Upper lobe of left lung (tissue), 5 donors: Measurements from ENCODE around the genes SSTR5, C1QTNF8, UNKL and CCDC154.

- PRO-cap, 2 experiments, result no peak in any of the 2 experiments
- RAMPAGE, long total RNA, 4 experiments, result no peak in any of the 4 experiments
Measured at GRCh38 chr16:716793-717714, 2.1 kb downstream of the METRN start.

DNA sequence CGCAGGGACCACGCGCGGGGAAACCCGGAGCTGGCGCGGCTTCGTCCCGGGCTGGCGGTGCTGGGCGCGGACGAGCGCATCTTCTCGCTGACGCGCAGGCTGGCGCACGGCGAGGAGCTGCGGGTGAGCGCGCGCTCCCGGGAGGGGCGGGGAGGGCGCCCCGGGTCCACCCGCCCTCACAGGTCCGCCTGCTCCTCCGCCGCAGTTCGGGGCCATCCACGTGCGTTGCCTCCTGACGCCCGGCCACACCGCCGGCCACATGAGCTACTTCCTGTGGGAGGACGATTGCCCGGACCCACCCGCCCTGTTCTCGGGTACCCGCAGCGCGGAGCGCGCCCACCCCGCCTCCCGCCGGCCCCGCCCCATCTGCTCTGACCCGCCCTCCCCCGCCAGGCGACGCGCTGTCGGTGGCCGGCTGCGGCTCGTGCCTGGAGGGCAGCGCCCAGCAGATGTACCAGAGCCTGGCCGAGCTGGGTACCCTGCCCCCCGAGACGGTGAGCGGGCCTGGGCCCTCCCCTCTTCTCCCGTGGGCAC is 1.3 kb downstream of the HAGHL start:
- PRO-cap, 2 experiments, result no peak in any of the 2 experiments
- RAMPAGE, long total RNA, 4 experiments, result start-site peak on the plus strand in 1 of 4 experiments, centred at position 434 of the sequence, 16 reads per replicate

- PRO-cap, 2 experiments, result no peak in any of the 2 experiments
- RAMPAGE, long total RNA, 4 experiments, result no peak in any of the 4 experiments
Measured at GRCh38 chr16:842148-842622, 41.7 kb upstream of the GNG13 start.

- PRO-cap, 2 experiments, result no peak in any of the 2 experiments
- RAMPAGE, long total RNA, 4 experiments, result no peak in any of the 4 experiments
Measured at GRCh38 chr16:854202-855158, 53.9 kb upstream of the GNG13 start.

GRCh38 chr16:903508-903884 is 67.3 kb downstream of the LMF1 start:
- PRO-cap, 2 experiments, result no peak in any of the 2 experiments
- RAMPAGE, long total RNA, 4 experiments, result no peak in any of the 4 experiments

DNA sequence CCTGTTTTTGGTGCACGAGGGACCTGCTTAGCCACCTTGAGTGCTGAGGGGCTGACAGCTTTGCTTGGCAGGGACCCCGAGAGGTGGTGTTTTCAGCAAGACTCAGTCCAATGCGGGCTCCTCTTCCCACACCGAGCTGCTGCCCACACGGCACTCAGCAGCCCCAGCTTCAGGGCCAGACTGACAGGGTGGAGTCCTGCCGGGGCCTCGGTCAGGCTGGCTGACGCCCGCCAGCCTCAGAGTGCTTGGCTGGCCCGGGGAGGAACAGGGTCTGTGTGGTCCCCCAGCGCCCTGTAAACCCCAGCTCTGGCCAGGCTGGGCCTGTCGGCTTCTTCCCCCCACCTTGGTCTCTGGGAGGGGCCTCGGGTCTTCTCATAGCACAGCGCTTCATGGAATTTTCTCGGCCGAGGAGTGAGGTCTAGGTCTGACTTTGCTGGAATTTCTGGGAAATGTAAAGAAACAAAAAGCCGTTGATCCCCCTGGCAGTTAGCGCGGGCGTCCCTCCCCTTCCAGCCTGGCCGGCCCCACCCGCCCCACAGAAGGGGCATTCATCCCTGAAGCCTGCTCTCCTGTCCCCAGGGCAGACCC is 2.6 kb downstream of the SOX8 start:
- PRO-cap, 2 experiments, result no peak in any of the 2 experiments
- RAMPAGE, long total RNA, 4 experiments, result no peak in any of the 4 experiments

DNA sequence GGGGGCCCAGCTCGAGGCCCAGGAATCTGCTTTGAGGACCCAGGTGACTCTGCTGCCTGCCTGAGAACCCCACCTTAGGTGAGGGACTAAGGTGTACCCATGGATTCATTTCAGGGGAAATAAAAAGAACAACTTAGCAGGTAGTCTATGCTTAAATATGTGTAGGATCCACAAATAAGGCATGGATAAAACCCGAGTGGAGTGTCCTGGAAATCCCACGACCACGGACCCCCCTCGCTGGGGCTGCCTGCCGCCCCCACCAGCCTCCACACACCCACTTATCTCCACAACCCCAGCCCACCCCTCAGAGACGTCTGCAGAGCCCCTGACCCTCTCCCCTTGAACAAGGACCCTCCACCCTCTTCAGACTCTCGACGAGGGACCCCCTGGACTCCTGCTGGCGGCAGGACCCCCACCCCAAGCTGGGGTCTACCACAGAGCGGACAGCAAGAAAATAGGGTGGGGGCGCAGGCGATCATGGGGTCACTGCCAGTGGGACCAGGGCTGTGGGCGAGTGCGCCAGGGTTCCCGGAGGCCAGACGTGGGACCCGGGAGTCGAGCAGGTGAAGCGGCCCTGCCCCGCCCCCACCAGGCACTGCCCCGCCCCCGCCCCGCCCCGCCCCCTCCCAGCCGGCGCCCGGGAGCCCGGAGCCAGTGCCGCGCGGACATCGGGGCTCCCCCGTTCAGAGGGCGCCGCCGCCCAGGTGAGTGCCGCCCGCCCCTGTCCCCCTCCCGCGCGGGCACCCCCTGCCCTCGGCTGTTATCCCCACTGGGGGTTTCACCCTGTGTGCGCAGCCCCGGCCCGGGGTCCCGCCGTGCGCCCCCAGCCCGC is at the start of gene SSTR5:
Gene SSTR5 (plus strand): TSS at position 629 of the 832 bp plus-strand sequence.
- PRO-cap, 2 experiments, result no peak in any of the 2 experiments
- RAMPAGE, long total RNA, 4 experiments, result no peak in any of the 4 experiments

GRCh38 chr16:1096034-1096278 is at the start of gene C1QTNF8:
C1QTNF8 (minus strand) TSS chr16:1096244.
- PRO-cap, 2 experiments, result no peak in any of the 2 experiments
- RAMPAGE, long total RNA, 4 experiments, result no peak in any of the 4 experiments

DNA sequence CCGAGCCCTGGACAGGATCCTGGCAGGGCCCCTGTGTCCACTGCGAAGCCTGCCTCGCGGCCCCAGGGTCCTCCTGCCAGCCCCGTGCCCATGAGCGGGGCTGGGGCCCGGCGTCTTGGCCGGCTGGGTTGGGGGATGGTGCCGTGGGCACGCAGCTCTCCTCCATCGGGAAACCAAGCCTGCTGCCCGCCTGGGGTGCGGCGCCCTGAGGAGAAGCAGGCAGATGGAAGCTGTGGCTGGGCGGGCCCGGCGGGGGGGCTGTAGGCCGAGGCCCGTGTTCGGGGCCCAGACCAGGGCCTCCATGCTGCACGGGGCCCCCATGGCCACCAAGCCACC is 203 bp upstream of the C1QTNF8 start:
- PRO-cap, 2 experiments, result no peak in any of the 2 experiments
- RAMPAGE, long total RNA, 4 experiments, result no peak in any of the 4 experiments

DNA sequence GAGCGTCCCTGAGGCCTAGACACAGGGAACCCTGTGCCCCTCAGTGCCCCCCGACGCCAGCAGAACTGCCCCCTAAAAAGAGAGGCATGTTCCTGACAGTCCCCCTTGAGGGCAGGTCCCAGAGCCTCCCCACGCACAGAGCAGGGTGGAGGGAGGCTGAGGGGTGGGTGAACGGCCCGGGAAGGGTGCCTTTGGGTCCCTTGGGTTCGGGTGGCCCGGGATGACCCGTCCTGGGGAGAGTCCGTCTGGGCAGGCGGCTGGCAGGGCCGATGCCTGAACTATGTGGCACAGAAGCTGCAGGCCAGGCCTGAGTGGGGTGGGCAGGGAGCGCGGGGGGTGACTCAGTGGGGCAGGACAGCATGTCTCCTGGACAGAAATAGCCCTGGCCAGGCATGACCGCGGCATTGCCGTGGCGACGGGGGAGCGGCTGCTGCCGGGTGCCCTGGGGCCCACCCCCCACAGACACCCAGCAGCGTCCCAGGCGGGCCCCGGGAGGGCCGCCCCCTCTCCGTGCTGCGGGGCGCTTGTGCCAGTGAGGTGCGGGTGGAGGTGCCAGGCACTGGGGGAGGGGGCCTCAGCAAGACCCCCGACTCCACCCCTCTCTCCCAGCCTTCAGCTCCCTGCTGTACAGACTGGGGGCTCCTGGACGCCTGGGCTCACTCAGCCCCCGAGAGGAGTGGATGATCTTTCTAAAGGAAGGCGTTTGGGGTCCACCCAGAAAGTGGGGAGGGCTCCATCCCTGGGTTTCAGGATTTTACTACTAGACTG is 1.8 kb upstream of the C1QTNF8 start:
- PRO-cap, 2 experiments, result peak in 1 of 2 experiments; most common plus-strand start position 401 of the sequence (in 1)
- RAMPAGE, long total RNA, 4 experiments, result no peak in any of the 4 experiments

DNA sequence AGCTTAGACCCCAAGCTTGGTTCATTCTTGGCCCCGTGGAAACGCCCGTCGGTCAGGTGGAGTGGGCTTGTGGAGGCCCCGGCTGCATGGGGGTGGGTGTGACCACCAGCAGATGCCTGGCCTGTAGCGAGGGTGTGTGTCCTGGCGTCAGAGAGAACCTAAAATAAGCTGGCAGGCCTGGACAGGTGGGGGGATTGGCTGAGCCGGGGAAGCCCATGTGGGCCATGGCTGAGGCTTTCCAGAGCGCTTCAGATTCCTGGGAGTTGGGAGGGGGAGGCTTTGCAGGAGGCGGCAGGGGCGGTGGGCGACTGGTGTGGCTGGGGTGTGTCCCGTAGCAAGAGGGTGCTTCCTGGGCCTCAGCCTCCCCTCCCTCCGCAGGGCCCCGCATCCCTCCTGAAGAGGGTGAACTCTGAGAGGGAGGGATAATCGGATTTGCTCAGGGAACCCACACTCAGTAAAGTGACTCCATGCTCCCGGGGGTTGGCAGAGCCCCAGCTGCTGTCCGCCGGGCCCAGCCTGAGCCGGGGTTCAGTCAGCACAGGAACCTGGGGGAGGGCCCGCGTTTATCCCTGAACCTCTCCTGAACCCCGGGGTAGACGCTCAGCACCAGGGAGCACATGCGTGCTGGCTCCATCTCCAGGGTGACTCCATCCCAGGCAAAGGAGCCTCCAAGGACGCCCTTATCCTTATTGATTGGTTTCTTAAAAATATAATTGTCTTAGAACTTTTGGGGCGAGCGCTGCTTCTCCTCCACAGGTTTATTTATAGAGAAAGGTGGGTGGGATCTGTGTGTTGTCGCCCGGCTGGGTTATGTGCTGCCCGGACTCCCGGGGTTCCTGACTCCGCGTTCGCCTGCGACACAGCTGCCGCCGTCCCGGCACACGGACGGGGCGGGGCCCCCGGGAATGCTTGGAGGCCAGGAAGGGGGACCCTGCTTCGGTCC is 3.6 kb downstream of the CACNA1H start:
- PRO-cap, 2 experiments, result no peak in any of the 2 experiments
- RAMPAGE, long total RNA, 4 experiments, result no peak in any of the 4 experiments

DNA sequence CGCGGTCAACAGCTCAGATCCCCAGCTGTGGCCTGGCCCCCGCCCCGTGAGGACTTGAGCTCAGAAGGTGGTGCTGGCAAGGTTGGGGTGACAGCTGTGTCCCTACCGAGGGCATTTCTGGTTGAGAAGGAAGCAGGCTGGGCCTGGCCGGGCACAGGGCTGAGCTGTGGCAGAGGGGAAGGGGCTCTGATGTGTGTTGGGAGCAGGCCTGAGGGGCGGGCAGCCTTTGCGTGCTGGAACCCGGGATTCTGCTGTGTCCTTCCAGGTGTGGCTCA is 5.0 kb downstream of the UBE2I start:
- PRO-cap, 2 experiments, result no peak in any of the 2 experiments
- RAMPAGE, long total RNA, 4 experiments, result no peak in any of the 4 experiments

DNA sequence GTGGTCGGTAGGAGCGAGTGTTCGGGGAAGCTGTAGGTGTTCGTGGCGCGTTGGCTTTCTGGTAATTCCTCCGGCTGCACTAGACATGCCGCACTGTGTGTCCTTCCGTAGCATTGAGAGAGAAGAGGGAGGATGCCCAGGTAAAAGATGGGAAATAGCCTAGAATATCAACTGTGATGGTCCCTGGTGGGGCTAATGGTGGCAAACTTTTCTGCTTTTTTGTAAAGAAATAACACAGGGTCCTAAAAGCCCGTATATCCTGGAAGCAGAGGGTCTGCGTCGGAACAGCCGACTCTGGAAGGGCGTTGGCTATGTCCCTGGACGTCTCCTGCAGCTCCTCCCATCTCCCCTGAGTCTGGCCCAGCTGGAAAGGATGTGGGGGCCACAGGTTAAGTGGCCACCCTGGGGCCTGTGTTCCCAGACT is 10.1 kb downstream of the UBE2I start:
- PRO-cap, 2 experiments, result no peak in any of the 2 experiments
- RAMPAGE, long total RNA, 4 experiments, result no peak in any of the 4 experiments

- PRO-cap, 2 experiments, result no peak in any of the 2 experiments
- RAMPAGE, long total RNA, 4 experiments, result start-site peak on the minus strand in 1 of 4 experiments, at chr16:1361972-1362074 at its widest, 5 reads per replicate
Measured at GRCh38 chr16:1361626-1362164, 10.0 kb downstream of the GNPTG start.

GRCh38 chr16:1365205-1365535 is 13.4 kb downstream of the GNPTG start:
- PRO-cap, 2 experiments, result no peak in any of the 2 experiments
- RAMPAGE, long total RNA, 4 experiments, result no peak in any of the 4 experiments

DNA sequence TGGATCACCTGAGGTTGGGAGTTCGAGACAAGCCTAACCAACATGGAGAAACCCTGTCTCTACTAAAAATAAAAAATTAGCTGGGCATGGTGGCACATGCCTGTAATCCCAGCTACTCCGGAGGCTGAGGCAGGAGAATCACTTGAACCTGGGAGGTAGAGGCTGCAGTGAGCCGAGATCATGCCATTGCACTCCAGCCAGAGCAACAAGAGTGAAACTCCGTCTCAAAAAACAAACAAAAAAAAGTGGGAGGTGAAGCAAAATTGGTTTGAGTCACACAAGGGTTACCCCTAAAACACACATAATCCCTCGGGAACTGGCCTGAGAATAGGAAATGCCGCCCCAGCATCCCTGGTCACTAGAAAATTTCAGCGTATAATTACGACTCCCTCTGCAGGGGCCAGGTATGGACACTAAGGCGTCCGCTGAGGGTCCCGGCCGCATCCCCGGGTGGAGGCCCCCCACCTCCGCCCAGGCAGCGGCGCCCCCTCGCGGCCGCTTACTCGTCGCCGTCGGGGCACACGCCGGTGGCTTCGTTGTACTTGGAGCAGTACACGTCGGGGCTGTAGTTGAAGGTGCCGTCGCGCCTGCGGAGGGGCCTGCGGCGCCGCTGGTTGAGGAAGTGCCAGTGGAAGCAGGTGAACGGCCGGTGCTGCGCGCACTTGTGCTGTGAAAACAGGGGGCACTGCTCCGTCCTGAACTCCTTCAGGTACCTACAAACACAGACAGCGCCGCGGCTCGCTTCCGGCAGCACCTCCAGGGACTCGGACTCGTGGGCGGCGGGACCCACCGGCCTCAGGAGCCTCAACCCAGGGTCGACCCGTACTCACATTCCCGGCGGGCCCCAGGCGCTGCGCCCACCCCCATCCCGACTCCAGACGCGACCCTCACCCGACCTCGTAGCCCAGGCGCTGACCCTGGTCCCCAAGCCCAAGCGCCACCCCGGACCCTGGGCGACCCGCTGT is 879 bp downstream of the UNKL start:
- PRO-cap, 2 experiments, result peak in 1 of 2 experiments; most common plus-strand start position 628 of the sequence (in 1)
- RAMPAGE, long total RNA, 4 experiments, result no peak in any of the 4 experiments

DNA sequence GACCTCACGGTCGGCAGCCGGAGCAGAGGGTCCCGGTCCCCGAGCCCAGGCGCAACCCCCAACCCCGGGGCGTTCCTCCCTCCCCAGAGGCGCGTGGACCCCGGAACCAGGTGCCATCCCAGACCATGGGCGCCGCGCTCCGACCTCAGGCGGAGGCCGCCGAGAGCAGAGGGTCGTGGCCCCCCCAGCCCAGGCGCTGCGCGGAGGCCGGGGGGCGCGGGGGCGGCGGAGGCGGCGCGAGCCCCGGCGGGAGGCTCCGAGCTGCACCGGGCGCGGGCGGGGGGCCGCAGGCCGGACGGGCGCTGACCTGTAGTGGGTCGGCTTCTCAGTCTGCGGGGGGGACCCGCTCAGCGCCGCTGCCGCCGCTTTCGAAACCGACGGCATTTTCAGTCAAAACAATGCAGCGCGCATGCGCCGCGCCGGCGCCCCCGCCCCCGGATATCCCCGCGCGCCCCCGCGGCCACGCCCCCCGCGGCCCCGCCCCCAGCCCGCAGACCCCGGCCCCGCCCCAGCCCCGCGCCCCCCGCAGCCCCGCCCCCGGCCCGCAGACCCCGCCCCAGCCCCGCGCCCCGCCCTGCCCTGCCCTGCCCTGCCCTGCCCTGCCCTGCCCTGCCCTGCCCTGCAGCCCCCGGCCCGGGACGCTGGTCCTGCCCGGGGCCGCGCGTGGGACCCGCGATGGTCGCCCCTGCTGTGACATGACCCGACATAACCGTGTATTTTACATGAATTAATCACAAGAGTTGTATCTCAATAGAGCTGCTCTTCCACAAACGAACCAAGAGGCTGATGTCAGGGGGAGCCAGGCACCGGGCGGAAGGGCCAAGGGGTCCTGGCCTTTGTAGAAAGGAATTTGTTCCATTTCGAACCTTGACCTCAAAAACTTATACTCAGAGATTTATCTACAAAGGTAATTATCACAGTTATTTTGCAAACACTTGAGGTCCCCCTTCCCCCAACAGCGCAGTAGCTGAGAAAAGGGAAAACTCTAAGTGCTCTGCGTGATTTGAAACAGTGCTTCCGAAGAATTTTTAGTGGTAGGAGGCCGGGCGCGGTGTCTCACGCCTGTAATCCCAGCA is at the start of gene UNKL:
Gene UNKL (minus strand): TSS at position 397 of the 1,076 bp plus-strand sequence.
- PRO-cap, 2 experiments, result peak in 2 of 2 experiments; most common plus-strand start position 612 of the sequence (in 1); most common minus-strand start position 387 of the sequence (in 1)
- RAMPAGE, long total RNA, 4 experiments, result start-site peak on the minus strand in 3 of 4 experiments, centred at positions 373 to 404 of the sequence, 21 to 126 reads per replicate

DNA sequence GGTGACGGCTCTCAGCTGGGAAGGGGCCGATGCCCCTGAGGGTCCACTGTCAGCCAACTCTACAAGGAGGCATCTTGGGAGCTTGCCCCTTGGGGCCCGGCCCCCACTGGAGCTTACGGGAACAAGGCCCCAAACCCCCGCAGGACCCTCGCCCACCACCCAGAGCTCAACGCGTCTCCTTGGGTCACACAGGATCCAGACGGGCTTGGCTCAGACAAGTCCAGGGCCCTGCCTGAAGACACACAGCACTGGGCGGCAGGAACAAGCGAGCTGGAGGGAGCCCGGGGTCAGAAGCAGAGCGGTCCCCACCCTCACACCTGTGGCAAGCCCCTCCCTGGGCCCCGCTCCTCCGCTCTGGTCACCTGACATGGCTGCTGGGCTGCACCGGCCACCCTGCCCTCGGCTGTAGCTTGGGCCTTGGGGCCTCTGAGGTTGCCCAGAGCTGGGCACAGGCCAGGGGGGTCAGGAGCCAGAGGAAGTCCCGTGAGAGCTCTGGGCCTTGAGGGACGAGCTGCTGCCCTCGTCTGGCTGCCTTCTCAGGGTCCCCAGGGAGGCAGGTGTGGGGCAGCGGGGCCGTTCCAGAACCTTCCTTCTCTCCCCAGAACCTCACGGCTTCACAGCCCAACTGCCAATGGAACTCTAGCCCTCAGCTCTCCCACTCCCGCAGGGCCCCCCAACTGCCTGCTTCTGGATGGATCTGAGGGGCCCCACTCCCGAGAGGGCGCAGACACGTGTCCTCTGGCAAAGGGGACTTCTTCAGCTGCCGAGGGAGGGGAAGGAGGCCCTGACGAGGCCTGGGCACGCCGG is at the start of gene CCDC154:
Gene CCDC154 (minus strand): TSS at position 603 of the 807 bp plus-strand sequence.
- PRO-cap, 2 experiments, result no peak in any of the 2 experiments
- RAMPAGE, long total RNA, 4 experiments, result no peak in any of the 4 experiments

DNA sequence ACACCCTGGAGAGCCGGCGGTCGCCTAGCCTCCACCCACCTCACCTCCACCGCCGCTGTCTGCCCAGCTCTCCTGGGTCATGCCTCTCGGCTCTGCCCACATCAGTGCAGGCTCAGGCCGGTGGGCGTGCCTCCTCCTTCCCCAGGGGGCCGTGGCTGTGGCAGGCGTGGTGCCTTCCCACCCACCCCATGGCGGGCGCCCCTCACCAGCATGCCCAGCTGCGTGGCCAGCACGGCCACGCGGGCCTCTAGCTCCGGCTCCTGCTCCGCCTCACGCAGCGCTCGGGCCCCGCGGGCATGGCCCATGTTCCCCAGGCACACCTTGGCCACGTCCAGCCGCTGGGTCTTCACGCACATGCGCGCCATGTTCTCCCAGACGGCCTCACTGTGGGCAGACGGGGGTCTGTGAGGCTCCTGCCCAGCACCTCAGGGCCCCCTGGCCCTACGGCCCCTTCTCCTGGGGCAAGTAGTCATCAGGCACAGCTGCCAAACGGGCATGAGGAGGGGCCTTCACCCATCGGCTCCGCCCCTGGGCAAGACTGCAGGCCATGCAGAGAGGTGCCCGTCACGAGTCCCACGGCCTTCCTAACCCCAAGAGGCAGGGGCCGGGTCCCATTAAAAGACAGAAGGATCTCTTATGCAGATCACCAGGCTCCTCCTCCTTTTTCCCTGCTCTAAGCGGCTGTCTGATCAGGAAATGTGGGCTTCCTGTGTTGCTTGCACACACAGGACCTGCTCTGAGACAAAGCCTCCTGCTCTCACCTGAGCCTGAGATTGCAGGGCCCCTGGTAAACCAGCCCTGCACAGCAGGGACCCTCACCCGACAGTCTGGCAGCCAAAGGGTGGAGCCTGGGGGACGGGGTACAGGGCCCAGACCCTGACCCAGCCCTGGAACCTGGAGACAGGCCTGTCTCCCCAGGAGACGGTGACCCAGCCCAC is 6.8 kb upstream of the TMEM204 start:
- PRO-cap, 2 experiments, result no peak in any of the 2 experiments
- RAMPAGE, long total RNA, 4 experiments, result no peak in any of the 4 experiments

DNA sequence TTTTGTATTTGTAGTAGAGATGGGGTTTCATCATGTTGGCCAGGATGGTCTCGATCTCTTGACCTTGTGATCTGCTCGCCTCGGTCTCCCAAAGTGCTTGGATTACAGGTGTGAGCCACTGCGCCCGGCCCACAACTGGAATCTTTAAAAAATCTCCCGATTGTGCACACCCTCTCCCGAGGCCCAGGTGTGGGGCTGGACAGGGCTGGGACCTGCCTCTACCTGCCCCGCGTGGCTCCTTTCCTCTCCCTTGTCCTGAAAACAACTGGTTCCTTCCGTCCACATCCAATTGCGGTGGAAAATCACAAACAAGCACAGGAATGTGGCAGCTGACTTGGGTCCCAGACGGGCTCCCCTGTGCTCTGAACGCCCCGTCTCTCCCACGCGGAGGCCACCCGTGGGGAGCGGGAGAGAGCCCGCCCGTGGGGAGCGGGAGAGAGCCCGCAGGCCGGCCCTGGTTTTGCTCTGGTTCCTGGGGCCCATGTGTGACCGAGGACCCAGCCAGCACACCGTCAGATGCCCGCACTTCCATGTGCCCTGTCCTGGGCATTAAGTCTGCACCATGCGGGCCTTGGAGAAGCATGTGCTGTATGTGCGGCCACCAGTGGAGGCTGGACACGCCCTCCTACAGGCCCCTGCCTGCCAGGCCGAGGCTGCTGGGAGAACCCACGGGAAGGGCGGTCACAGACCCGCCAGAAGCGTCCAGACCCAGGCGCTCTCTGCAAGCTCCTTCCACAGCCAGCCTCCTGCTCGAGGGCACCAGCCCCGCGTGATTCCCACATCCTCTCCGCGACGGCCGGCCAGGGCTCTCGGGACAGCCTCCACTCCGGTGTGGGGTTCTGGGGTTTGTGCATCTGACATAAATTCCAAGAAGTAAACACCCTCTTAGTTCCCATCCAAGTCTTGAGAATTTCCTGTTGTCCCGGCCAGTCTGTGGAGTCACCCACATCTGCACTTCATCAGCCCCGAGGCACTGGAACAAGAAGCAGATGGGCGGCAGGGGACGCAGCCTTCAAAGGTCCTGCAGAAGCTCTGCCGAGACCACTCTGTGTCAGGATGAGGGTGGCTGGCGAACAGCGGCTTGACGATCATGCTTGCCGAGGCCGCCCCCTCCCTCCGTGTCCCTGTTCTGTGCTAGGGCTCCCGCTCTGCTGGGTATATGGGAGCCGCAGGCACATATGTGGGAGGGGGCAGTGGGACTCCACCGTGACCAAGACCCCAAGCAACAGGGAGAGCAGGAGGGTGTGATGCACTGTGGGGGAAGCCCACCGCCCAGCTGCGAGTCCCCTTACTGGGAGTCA is 2.7 kb upstream of the TMEM204 start:
- PRO-cap, 2 experiments, result peak in 2 of 2 experiments; most common plus-strand start position 686 of the sequence (in 1); most common minus-strand start position 833 of the sequence (in 2)
- RAMPAGE, long total RNA, 4 experiments, result start-site peak on the minus strand in 1 of 4 experiments, centred at positions 415 to 778 of the sequence, 8 reads per replicate